Ascending aorta (tissue), 1 donor: ENCODE data around the gene SLC39A10.

GRCh38 chr2:190923201-190923630 lies 42.6 kb downstream of the GLS start:
- PRO-cap: no peak

GRCh38 chr2:190932714-190933418 lies 52.2 kb downstream of the GLS start:
- PRO-cap: no peak

GRCh38 chr2:191148829-191149163 lies 2.0 kb downstream of the STAT4 start:
- PRO-cap: no peak

DNA sequence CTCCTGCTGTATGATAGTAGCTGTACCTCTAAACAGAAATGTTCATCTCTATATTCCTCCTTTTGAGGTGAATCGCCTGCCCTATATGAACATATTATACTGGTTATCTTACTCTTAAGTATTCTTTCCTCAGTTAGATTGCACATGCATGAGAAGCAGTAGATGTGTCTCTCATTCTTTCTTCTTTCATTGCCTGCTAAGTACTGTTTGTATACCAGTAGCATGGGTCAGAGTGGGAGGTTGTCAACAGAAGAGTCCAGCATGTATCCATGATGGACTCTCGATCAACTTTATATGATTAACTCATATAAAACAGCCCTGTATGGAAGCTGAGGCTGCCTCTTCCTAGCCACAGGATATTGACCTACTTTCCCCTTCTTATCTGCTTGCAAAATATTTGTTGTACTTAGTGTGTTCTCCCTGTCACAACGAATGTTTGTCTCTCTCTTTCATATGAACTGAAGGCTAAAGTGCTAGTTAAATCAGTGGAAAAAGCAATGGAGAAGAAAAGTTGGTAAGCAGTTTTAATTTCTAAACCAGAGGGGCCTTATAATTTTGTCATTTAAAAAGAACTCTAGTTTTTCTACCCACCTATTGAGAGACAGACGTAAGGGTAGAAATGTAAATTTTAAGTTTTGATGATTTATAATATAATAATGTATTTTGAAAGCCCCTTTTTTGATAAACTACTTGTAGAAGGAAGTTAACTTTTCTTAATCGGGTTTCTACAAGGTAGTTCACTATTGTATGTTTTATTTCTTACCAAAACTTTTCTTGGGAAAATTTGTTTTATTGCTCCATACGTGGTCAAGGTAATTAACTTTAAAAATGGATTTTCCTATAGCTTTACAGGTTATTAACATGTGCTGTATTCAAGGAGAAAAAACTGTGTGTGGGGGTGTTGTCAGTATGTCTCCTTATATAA lies 17.9 kb downstream of the MYO1B start:
- PRO-cap: no peak

DNA sequence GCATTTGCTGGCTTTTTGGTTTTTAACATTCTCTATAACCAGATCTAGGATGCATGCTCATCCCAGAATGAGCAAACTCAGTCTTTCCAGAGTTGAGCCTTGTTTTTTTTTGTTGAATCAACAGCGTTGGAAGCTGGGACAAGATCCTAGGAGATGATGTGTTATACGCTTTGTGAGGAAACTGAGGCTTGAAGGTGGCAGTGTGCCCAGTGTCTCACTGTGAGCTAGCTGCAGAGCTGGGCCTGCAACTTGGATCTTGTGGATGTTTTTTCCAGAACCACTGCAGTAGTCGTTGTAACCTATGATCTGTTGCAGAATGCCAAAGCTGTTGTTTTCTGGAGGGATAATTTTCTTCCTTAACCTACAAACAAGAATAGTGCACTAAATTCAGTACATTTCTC lies 19.5 kb downstream of the MYO1B start:
- PRO-cap: no peak

DNA sequence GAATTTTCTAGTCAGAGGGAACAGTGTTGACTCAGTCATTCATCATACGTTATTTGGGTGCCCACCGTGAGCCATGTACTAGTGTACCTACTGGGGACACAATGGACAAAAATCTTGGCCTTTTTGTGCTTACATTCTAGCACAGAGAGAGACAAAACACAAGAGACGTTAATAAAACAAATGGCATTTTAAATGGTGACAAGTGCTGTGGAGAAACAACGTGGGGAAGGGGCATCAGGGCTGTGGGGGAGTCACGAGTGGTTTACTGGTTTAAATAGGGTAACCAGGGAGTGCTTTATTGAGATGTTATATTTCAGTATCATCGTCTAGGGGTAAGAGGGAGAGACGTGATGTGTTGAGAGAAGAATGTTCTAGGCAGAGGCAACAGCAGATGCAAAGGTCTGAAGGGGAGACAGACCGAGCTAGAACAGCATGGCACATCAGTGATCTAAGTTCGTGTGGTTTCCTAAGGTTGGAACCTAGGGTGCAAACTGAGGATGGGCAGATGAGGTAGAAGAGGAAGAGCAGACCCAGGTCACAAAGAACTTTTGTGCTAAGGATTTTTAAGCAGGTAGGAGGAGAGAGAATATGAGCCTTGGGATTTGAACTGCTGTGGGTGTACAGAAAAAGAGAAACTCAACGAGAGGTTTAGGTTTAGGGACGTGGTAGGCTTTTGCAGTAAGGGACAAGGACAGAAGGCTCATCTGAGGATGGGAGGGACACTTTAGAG lies 60.9 kb downstream of the MYO1B start:
- PRO-cap: no peak

DNA sequence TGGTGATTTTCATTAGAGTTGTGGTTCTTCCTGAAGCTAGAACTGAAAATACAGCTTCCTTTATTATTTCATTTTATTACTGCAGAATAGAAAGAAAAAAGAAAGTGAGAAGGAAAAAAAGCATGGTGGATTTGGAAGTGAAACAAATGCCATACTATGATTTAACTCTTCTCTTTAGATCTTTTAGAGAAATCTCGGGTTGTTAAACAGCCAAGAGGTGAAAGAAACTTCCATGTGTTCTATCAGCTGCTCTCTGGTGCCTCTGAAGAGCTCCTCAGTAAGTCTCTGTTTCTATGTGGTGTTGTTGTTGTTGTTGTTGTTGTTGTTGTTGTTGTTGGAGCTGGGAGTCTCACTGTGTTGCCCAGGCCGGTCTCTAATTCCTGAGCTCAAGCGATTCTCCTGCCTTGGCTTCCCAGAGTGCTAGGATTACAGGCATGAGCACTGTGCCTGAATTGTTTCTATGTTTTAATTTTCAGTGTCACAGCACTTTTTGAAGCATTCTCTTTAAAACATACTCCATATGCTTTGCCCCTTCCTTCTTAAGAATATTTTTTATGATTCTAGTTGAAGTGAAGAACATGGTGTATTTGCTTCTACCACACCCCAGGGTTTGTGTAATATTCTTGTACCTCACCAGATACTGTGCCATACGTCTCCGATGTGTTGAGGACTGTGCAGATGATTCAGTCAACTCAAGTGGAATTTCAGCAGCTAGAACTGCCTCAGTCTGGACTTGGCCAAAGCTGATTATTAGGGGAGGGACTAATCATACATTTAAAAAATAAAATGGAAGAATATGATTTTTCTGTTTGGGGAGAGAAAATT lies 115.5 kb downstream of the MYO1B start:
- PRO-cap: no peak

DNA sequence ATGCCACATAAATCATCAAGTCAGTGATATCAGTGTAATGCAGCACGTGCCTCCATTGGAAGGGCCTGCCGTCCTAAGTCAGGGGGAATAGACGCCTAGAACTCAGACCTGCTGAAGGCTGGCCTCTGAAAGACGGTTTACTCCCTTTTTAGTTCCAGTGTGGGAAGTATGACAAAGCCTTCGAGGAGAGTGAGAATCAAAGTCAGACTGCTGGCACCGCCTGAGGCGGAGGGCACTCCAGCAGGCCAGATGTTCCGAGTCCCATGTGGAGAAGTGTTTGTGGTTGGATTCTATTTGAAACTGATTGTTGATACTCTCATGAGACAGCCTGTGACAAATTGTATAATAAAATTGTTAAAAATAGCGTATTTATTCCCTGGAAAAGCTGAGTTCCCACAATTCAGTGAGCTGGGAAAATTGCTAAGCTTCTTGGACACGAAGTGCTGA lies 196.6 kb downstream of the MYO1B start:
- PRO-cap: no peak

- PRO-cap: no peak
Observed at GRCh38 chr2:191683033-191683988, 5.4 kb downstream of the NABP1 start.

- PRO-cap: no peak
Observed at GRCh38 chr2:191689274-191689590, 11.3 kb downstream of the NABP1 start.

DNA sequence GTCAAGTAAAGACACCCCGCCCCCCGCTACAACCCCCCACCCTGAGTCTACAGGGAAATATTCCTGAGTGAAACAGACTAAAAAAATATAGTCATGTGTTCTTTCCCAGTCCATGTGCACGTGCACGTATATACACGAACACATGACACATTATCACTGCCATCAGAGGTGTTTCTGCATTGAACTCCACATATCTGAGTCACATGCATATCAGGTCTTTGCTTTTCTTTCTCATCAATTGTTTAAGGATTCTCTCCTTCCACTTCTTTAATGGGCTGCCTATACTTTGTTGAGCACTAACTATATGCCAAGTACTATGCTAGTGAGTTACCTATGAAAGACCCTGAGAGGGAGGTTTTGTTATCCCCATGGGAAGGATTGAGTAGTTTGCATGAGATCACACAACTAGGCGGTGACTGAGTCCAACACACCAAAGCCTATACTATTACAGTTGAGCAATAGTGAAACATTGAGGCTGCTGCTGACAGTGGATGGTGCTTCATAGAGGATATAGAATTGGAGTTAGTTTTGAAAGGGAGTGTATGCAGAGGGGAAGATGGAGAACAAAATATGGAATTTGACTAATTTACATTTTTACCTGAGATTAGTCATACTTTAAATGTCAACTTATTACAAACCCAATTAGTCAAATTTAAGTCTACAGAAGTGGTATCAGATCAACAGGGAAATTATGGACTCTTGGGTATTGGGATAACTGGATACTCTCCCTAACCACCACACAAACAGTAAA lies 15.8 kb downstream of the NABP1 start:
- PRO-cap: no peak

GRCh38 chr2:191836550-191837166 lies 10.2 kb downstream of the CAVIN2 start:
- PRO-cap: no peak

DNA sequence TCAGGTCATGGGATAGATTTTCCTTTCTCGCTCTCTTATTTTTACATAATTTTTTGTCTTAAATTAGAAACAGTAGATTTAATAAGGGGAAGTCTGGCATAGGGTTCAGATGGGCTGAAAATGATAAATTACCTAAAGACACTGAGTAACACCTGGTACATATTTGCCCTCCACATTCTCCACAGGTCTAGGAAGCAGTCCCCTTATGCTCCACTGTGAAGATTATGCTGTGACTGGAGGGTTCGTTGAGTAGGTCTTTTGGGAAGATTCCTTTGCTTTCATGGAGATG lies 3.6 kb downstream of the CAVIN2 start:
- PRO-cap: no peak

GRCh38 chr2:195487013-195487450 lies 170.0 kb upstream of the SLC39A10 start:
- PRO-cap: no peak

GRCh38 chr2:195533766-195534739 lies 123.0 kb upstream of the SLC39A10 start:
- PRO-cap: no peak

GRCh38 chr2:195560486-195560821 lies 96.6 kb upstream of the SLC39A10 start:
- PRO-cap: no peak

DNA sequence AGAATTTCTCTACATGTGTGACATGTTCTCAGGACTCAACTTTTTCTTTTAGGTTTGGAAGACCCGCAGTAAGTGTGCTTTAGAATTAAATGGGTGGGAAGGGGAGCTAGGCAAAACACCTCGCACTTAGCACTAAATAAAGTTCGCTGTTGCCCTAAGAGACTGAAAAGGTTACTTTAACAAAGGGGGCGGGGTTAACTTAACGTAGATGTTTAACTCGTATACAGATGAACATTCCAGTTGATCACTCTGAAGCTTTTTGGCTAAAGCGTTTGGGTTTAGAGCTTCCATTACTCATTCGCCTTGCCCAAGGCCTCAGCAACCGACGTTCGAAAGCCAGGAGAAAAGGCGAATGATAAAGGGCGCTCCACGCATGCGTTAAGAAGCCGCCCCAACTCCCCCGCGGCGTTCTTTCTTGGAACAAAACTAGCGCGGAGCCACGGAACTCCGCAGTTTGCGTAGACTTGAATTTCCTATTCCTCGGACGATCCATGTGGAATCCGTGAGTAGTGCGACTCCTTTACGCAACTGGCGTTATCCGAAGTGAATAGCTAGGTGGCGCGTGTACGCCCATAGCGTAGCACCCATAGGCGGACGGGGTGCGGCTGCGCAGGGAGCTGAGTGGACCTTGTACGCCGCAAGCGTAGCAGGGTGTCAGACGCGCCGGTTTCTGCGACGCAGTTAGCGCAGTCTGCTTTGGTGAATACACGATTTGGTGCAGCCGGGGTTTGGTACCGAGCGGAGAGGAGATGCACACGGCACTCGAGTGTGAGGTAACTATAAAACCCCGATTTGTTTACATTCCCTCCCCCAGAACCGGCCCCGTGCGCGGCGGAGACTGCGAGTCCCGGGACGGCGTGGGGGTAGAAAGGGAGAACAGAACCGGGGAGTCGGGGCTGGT lies at the start of gene SLC39A10:
Gene SLC39A10 (plus strand): TSS at position 718 of the 901 bp plus-strand sequence.
- PRO-cap: unidirectional peak, minus-strand start at position 330 of the sequence; unidirectional peak, plus-strand start at position 731 of the sequence; unidirectional peak, plus-strand start at position 813 of the sequence

DNA sequence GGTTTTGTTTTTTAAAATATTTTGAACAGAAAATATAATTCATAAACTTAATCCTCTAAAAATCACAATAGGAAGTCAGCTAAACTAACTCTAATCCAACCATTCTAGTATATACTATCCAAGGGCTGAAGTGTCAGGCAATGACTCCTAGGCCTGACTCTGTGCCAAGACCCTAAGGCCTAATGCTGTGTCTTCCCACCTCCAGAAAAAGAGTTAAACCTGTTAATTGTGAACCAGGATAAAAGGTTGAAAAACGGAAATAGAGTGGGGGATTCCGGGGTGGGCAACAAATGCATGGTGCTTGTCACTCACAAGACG lies 3.3 kb downstream of the STK17B start:
- PRO-cap: no peak

- PRO-cap: no peak
Observed at GRCh38 chr2:196199186-196199900, 28.0 kb upstream of the STK17B start.

- PRO-cap: no peak
Observed at GRCh38 chr2:196241066-196241805, 69.9 kb upstream of the STK17B start.